Thoracic aorta (tissue), 1 donor: Measurements from ENCODE around the gene H2AL3.

- RAMPAGE, long total RNA = no peak
Observed at GRCh38 chrX:37078364-37078769, 70.2 kb downstream of the FAM47C start.

DNA sequence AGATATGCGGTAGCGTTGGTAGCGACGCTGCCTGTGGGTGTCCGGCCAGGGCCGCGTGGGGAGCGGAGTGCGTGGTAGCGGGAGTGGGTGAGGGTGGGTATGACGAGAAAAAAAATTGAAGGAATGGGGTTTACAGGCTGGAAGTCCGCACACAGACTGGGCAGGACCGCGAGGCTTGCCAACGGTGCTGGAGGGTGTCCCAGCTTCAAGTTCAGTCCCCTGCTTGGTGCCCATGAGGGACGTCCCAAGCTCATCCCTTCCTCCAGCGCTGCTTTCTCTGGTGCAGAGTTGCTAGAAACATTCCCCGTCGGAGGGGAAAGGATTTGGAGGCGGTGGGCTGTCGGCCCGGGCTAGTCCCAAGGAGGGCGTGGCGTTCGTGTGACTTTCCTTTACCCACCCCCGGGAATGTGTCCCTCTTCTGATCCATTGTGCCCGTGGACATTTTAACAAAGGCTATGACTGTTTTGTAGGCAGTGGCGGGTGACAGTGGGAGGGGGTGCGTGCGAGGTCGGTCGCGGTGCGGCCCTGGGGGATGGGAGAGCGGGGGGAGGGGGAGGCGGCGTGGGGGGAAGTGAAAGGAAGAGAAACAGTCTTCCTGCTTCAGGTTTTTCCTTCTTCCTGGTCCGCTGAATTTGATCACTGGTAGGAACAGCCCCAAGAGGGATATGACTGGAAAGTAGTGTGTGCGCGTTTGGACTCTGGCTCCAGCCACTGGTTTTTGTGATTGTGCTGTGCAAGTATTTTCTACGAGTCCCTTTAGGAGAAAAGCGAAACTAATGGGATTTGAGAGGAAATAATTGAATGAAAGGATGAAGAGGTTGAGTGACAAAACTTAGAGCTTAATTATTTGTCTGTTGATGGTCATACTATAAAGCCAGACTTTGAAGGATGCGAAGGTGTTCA is 598 bp downstream of the PRRG1 start:
- RAMPAGE, long total RNA = no peak

GRCh38 chrX:37993976-37994410 is at the start of gene H2AL3:
H2AL3 (plus strand) TSS chrX:37994272.
- RAMPAGE, long total RNA = no peak

- RAMPAGE, long total RNA = no peak
Observed at GRCh38 chrX:38282258-38282941, 44.9 kb downstream of the RPGR start.

DNA sequence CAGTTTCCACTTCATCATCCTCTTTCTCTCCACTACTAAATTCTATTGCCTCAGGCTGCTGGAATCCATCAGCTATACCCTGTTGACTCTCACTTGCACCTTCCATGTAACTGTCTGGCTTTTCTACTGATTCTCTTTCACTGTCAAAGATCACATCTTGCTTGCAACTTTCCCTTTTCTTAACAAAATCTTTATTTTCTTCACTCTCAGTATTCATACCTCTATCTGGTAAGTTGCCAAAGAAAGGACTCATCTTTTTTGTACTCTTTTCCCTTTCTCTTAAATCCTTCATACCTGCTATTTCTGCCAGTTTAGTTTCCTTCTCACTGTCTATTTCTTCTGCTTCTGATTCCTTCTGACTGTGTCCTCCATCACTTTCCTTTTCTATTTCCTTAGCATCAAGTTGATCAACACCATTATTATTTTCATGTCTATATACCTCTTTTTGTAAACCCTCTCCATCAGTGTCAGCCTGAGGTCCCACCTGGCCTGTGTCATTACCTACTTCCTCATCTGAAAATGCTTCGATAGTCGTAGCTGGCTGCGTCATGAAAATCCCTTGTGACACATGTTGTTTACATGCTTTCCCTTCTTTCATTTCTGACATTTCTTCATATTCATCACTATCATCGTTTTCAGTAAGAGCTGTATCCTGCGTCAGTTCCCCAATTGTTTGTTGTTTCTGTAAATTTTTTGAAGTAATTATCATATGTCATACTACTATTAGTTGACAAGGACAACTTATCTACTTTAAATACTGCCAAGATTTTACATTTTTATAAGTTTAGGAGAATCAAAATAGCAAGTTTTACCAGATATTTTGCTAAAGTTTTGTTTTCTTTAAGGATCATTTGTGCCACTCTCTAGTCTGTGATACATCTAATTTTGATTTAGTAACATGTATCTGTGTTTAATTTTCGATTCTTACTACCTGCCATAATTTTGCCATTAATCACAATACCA is 39.7 kb downstream of the RPGR start:
- RAMPAGE, long total RNA = no peak

GRCh38 chrX:38562343-38562862 is 1.1 kb downstream of the TSPAN7 start:
- RAMPAGE, long total RNA = no peak

DNA sequence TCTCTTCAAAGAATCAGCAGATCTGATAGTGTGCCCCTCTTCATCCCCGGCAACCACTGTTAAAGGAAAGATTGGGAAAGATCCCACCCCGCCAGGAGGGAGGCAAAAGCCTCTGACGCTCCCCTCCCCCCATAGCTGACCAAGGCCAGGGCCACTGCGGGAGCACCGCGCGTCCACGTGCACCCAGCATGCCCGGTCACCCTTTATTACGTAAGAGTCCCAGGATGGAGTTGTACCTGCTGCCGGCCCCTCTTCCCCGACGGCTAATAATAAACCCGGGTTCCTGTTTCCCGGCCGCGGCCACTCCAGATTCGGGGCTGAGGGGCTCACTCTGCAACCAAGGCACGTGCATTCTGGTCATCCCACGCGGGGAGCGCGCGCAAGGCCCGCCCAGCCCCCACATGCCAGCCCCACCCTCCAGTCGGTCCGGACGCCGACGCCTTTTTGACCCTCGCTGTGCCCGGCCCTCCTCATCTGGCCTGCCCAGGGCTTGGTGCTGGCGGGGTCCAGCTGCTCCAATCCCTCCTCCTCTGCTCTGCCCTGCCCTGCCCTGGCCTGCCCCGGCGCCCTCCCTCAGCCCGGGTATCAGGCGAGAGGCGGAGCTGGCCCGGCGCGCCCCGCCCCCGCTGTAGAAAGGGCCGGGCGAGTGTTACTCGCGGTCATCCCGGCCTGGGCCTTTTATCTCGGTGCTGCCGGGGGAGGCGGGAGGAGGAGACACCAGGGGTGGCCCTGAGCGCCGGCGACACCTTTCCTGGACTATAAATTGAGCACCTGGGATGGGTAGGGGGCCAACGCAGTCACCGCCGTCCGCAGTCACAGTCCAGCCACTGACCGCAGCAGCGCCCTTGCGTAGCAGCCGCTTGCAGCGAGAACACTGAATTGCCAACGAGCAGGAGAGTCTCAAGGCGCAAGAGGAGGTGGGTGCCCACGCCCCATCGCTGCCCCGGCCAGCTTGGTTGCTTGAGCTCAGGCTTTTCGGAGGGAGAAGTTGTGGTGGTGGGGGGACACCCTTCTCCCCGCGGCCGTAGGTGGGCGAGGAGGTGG is 2.6 kb downstream of the MID1IP1 start:
- RAMPAGE, long total RNA = start-site peak on the plus strand centred at position 682 of the sequence, 53 bp wide, 115 reads; start-site peak on the plus strand centred at position 790 of the sequence, 13 bp wide, 101 reads

DNA sequence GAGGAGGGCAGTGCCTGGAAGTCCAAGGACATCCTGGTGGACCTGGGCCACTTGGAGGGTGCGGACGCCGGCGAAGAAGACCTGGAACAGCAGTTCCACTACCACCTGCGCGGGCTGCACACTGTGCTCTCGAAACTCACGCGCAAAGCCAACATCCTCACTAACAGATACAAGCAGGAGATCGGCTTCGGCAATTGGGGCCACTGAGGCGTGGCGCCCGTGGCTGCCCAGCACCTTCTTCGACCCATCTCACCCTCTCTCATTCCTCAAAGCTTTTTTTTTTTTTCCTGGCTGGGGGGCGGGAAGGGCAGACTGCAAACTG is 4.0 kb downstream of the MID1IP1 start:
- RAMPAGE, long total RNA = no peak

DNA sequence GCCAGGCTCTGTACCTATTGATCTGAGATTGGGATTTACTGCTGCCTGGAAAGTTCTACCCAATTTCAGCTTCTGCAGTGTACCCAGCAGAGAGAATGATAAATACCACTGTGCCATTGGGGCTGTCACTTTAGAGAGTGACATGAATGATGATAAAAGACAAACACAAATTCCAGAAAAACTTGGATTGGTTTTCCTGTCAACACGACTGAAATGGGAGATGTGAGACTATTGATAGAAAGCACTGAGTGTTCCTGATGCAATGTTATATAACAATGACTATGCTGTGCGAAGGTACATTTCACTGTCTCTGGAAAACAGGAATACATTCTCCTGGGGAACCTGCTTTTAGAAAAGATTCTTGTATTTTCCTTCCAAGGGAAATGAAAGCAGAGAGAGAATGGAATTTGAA is 49.6 kb downstream of the MID1IP1 start:
- RAMPAGE, long total RNA = no peak

DNA sequence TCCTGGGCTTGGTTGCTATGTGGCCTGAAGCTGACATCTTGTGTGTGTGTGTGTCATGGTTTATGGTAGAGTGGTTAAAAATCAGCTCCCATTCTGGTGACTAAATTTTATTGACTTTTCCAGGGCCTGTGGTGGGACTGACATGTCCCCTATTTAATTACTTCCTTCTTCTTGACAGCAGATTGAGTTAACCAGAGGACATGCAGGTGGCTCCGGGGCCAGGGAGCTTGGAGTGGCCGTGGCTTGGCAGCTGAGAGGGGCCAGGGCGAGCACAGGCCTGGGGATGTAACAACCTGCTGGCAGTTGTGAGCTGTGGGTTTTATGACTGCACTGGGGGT is 185.9 kb downstream of the MID1IP1 start:
- RAMPAGE, long total RNA = no peak

- RAMPAGE, long total RNA = no peak
Observed at GRCh38 chrX:39174371-39175487, 373.5 kb downstream of the MID1IP1 start.

GRCh38 chrX:39749072-39749440 is 348.7 kb downstream of the BCOR start:
- RAMPAGE, long total RNA = no peak

DNA sequence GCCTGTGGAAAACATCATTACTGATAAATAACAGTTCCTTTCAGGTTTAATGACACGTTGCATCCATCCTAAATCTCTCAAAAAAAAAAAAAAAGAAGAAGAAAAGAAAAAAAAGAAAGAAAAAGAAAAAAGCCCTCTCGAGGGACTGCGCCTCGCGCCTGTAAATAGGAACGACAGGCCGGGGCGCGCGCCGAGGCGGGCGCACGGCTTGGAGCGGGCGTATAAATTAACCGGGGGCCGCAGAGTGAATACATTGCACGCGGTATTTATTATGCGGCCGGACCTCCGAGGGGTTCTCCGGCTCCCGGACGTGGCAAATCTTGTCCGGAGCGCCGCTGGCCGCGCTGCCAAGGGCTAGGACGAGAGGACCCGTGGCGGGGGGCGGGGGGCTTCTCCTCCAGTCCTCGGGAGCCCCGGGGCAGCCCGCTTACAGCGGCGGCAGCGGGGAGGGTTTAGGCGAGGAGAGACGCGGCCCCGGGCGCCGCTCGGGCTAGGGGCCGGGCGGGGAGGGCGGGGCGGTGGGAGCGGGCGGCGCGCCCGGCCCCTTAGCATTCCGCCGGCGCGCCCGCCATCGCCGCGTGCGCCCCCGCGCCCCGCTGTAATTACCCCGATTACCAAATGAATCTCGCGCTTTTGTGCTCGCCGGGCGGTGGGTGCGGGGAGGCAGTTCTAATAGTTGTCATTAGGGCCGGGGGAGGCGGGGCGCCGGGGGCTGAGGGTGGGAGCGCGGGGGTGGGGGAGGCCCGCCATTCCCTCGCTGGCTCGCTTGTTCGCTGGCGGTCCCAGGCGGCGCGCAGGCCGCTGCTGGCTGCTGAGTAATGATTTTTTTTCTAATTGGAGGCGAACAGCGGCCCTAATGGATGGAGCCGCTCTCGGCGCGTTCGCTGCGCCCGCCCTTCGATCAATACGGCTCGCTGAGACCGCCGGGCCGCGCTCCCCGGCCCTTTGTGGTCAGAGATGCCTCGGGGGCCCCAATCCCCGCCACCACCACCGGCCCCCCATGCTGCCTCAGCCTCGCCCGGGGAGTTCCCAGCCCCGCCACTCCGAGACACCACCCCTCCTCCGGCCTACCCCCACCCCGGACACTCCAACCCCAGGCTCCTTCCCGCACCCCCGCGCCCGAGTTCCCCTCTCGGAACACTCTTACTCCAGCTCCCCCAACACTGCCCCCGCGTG is 276.6 kb downstream of the BCOR start:
- RAMPAGE, long total RNA = no peak

GRCh38 chrX:39854623-39855519 is 242.9 kb downstream of the BCOR start:
- RAMPAGE, long total RNA = no peak

DNA sequence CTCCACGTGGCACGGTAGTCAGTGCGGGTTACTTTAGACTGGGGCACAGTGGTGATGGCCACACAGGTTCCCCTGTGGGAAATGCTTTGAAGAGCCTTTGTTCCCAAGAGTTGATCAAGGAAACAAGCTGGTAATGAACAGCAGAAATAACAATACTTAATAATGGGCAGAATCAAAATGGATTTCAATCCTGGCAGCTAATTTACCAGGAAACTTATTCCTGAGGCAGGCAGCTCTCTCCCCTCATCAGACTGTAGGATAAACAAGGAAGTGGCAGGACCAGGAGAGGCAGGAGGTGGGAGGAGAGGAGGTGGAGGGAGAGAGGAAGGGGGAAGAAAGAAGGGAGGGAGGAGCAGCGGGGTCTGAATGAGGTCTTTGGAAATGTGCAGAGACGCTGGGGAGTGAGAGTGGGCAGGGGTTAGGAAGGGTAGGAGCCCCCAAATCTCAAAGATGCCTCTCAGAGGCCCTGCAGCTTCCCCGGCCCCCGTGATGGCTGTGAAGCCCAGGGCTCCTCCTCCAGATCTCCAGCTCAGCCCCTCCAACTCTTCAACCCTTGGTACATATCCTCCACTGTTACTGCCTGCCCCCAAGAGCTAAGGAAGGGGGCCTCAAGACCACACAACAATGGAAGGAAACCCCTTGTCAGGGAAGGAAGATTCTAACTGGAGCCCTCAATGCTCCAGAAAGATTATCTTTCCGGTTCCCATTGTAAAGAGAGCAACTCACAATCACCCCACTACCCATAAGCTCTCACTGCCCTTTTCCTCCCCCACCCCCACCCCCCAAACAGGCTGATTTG is 231.4 kb downstream of the BCOR start:
- RAMPAGE, long total RNA = no peak

DNA sequence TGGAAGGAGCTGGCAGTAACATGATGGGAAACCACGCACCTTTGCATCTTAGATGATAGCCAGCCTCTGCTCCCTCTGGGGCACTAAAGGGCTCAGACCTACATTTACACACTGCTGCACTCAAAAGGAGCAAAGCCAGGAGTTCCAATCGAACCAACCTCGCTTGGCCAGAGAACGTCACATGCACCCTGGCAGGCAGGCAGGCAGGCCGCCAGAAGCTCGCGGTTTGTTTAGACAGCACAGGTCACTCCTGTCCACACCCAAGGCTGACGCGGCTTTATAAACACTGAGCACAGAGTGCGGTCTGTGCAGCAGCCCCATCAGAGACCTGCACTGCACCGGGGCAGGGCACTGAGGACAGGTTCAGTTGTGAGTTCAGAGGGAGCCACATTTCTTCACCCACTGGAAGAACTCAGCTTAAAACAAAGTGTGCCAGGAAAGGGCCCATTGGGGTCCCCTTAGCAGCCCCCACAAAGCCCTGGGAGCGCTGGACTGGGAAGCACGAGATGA is 143.9 kb downstream of the BCOR start:
- RAMPAGE, long total RNA = no peak

- RAMPAGE, long total RNA = no peak
Observed at GRCh38 chrX:40105175-40105604, 7.4 kb upstream of the BCOR start.

GRCh38 chrX:40170692-40171622 is 73.2 kb upstream of the BCOR start:
- RAMPAGE, long total RNA = no peak

- RAMPAGE, long total RNA = no peak
Observed at GRCh38 chrX:40173978-40174829, 76.4 kb upstream of the BCOR start.

DNA sequence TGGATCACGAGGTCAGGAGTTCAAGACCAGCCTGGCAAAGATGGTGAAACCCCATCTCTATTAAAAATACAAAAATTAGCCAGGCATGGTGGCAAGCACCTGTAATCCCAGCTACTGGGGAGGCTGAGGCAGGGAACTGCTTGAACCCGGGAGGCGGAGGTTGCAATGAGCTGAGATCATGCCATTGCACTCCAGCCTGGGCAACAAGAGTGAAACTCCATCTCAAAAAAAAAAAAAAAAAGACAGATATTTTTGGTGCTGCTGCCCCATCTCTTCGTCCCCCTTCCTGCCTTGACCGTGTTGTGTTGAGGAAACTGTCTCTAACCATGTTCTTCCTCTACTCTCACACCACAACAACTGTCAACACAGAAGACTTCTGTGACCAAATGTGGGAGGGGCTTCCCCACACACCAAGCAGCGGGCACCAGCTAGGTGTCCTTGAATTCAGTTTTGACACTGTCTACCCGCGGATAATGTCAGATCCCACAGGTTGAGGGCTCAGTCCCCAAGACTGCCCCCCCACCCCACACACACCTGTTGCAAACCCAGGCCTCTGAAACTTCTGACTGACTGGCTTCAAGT is 104.6 kb upstream of the BCOR start:
- RAMPAGE, long total RNA = no peak